Umbilical cord (tissue), 2 donors: ENCODE measurements around the gene PLCB1.

DNA sequence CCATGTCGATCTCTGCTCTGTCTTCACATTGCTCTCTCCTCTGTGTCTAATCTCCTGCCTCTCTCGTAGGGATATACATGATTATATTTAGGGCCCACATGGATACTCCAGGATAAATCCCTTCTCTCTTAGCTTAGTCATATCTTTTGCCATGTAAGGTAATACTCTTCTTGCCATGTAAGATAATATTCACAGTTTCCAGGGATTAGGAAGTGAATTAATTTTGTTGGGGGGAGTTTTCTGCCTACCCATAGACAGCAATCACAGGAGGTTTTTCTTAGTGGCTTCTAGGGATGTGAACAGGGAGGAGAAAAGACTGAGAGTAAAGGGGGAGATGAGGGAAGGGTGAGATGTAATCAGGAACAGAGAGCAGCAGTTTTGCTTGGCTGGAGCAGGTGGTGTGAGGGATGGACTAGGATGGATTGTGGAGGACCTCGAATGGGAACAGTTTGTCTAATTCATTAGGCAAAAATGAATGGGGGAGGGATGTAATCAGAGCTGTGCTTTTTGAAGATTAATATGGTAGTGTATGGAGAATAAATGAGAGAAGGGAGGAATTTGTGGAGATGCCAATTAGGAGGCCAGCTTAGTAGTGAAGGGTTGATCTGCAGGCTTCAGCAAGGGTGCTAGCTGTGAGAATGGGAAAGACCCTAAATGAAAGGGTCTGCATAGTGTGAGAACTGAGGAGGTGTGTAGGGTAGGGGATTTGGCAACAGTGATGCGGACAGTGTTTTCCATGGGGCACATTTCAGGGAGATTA is 28.9 kb downstream of the CDS2 start:
- RAMPAGE, long total RNA = no peak

DNA sequence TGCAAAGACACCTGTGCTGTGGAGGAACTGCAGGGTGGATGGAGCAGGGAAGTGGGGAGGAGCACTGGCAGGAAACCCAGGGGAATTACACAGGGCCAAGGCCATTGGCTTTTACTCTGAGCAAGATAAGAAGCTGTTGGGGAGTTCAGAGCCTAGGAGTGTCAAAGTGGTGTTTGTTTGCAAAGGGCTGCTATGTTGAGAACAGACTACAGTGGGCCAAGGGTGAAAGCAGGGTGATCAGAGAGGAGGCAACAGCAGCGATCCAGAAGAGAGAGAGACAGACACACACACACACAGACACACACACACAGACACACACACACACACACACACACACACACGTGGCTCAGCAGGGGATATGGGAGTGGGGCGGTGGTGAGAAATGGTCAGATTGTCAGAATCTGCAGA is 75.7 kb downstream of the CDS2 start:
- RAMPAGE, long total RNA = no peak

DNA sequence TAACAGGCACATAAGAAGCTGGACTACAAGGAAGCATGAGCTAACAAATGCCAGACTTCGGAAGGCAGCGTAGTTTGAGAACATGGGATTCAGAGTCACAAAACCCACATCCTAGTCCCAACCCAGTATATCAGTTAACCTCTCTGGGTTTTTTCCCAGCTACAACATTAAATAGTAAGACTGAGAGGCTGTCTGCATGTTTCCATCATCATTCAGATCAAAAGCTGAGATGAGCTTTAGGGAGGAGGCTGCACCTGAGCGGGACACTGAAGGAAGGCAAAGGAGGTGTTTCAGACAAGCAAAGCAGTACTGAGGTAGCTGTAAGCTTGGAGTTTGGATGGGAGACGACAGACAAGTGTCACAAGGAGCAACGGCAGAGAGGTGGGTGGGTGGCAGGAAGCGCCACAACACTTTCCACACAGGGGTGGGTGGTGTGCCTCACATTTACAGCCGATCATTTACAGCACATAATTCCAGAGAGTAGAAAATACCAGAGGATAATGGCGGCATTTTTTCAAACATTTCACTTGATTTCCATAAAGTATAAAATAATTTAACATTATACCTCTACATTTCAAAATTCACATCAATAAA is 66.2 kb downstream of the GPCPD1 start:
- RAMPAGE, long total RNA = no peak

- RAMPAGE, long total RNA = no peak
These were observed 34.7 kb upstream of the GPCPD1 start for GRCh38 chr20:5645458-5646018.

- RAMPAGE, long total RNA = no peak
These were observed 30.7 kb downstream of the SHLD1 start for GRCh38 chr20:5780869-5781267.

DNA sequence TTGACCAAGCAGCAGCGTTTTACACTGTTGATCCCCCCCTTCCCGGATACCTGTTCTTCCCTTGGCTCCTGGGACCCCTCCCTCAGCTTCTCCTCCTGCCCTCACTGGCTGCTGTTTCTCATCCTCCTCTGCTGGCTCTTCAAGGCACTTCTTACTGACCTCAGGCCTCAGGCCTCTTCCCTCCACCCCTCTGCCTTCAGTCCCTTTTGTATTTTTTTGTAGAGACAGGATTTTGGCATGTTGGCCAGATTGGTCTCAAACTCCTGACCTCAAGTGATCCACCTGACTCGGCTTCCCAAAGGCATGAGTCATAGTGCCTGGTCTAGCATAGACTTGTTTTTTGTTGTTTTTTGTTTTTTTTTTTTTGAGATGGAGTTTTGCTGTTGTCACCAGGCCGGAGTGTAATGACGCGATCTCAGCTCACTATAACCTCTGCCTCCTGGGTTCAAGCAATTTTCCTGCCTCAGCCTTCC is 72.9 kb downstream of the SHLD1 start:
- RAMPAGE, long total RNA = no peak

GRCh38 chr20:5886718-5887213 is 24.5 kb upstream of the CHGB start:
- RAMPAGE, long total RNA = no peak

- RAMPAGE, long total RNA = no peak
These were observed 7.4 kb downstream of the CRLS1 start for GRCh38 chr20:6013048-6014087.

- RAMPAGE, long total RNA = no peak
These were observed 17.1 kb downstream of the CRLS1 start for GRCh38 chr20:6022931-6023503.

DNA sequence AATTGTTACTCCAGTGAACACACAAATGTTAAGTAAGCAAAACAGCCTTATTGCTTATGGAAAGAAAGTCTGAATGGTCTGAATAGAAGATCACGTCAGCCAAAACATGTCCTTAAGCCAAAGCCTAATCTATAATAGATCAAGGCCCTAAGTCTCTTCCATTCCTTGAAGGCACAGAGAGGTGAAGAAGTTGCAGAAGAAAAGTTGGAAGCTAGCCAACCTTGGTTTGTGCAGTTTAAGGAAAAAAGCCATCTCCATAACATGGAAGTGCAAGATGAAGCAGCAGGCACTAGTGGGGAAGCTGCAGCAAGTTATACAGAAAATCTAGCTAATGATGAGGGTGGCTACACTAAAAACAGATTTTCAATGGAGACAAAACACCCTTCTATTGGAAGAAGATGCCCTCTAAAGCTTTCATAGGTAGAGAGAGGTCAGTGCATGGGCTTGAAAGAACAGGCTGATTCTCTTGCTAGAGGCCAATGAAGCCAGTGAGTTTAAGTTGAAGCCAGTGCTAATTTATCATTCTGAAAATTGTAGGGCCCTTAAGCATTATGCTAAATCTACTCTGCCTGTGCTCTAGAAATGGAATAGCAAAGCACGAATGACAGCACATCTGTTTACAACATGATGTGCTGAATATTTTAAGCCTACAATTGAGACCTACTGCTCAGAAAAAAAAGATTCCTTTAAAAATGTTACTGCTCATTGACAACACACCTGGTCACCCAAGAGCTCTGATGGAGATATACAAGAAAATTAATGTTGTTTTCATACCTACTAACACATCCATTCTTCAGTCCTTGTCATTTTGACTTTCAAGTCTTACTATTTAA is 19.0 kb downstream of the CRLS1 start:
- RAMPAGE, long total RNA = no peak

GRCh38 chr20:6121707-6122727 is 813 bp downstream of the FERMT1 start:
- RAMPAGE, long total RNA = no peak

DNA sequence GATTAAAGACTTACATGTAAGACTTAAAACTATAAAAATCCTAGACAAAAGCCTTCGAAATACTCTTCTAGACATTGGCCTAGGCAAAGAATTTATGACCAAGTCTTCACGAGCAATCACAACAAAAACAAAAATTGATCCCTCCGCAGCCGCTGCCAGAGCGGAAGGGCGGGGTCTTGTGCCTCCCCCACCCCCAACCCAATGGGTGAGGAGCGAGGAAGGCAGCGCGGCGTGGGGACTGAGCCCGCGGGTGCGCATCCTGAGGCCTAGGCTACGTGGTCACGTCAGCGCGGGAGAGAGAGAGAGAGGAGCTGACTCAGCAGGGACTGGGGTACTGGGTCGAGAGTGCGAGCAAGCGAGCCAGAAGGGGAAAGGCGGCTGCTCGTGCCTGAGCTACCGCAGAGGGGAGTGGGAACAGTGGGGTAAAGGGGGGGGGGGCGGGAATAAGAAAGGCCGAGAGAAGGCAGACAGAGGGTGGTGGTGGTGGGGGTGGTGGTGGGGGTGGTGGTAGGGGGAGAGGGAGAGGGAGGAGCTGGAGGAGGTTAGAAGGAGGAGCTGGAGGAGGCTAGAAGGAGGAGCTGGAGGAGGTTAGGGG is 90.1 kb upstream of the FERMT1 start:
- RAMPAGE, long total RNA = no peak

GRCh38 chr20:6492436-6493048 is 274.9 kb upstream of the BMP2 start:
- RAMPAGE, long total RNA = no peak

GRCh38 chr20:6704168-6704547 is 63.3 kb upstream of the BMP2 start:
- RAMPAGE, long total RNA = no peak

DNA sequence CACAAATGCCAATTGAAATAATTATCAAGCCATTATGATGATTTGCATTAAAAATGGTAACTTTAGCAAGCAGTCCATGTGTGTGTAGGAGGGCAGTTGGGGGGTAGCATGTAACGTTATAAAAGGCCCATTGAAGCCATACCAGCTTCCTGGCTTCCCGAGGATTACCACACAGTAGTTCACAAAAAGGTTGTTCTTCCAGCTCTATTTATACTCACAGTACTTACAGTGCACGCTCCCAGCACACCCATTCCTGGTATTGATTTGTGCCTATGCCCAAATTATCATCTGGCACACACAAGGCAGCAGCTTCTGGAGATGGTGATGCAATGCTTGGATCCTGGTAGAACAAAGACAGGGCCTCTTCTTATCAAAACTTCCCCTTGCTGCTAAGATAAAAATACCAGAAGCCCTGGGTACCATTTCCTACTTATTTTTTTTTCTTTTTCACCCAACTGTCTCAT is 436.8 kb downstream of the HAO1 start:
- RAMPAGE, long total RNA = no peak

- RAMPAGE, long total RNA = no peak
These were observed 32.5 kb downstream of the TMX4 start for GRCh38 chr20:7987026-7987497.

- RAMPAGE, long total RNA = no peak
These were observed at the start of gene PLCB1 for GRCh38 chr20:8131934-8132580. TSS of gene PLCB1 (plus strand) at chr20:8132266.

DNA sequence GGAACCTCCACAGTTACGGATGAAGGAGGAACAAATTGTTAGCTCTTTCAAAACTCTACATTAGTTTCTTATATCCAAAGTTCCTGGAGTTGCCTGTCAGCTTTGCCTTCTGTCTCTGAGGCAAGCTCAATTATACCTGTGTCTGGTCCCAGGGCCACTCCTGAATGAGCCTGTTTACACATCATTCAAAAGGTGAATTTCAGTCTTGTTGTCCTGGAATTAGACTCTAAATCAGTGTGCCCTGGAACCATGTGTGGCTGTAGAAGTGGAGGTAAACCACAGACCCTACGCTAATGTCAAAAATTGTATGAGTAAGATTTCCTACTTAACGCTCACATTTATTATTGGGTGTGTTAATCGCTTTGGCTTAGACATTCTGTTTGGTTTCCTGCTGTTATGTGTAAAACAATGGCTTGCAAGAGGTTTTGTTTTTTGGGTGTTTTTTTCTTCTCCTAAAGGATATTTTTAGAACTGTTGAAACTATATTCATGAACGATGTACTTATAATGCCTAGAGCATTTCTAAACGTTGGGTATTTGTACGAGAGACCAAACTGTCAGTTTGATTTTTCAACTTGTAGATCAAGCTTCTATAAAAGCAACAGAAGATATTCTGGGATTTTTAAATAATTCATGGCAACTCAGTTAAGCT is 19.3 kb downstream of the PLCB1 start:
- RAMPAGE, long total RNA = no peak

- RAMPAGE, long total RNA = no peak
These were observed 167.5 kb upstream of the PLCB4 start for GRCh38 chr20:8901359-8901832.

DNA sequence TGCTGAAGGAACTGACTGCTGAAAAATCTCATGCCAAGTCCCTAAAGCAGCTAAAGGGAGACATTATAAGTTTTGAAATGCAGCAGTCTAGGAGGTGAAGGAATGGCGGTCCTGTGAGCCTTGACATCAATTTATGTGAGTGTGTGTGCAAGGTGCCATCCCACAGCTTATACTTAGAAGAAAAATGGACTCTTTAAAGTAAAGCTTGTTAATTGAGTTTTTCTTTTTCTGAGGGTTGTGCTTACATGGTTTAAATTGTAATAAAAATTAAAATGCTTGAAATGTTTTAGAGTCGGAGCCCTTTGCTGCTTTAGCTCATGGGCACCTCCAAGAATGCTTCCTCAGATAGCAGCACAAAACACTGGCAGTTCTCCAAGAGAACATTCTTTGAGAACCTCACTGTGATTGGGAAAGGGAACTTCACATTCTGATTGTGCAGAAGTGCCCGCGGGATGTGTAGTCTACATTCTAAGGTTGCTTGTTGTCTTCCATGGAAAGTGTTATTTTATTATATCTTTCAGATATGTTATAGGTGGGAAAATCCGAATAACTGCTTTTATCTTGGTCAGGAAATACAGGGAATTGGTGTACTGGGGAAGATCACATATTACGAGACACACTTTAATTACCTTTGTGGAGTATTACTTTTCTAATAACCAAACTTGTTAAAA is 44.2 kb downstream of the PLCB4 start:
- RAMPAGE, long total RNA = no peak